Sciatic nerve (tissue), 1 donor: Measurements from ENCODE around the gene PMS1.

DNA sequence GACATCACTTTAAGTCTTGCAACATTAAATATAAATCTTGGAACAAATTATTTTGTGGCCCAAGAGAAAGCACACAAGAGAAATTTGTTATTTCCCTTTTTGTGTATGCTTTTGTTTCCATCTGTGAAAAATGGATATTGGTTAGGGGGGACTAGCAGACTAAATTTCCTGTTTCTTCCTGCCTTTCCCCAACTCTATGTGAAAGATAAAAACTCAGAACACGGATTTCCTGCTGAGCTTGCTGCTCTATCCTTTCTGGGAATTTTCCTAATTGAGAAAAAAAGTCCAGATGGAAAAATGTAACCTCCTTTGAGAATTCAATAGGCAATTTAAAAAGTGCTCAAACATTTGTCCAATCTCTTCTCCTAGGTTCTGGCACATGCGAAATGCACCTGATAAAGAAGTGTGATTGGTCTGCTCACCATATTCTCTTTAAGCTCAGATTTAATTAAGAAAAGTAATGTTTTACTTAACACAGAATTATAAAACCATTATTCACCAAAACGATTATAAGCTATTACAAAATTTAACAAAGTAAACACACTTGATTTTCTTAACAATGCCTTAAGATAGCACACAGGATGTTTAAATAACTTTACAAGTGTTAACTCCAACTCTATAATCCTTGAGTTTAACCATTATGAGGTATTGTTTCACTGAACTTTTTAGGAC, 21.2 kb upstream of the TFPI start:
- PRO-cap: no peak

DNA sequence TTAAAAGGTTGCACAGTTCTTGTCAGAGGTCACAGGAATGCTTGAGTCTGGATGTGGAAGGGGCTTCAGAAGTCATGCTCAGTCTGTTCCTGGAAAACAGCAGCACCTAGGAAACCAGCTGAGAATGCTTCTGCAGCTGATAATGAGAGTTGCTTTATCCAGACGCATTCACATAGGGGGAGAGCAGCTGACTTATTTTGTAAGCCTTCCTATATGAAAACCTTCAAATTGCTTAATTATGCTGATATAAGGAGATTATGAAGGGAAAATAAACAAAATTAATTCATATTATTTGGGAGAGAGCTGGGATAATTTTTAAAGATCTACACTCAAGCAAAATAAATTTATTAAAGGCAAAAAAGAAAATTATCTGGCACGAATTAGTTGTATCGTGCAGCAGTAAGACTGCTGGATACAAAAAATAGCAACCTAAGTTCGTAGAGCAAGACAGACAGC, 235.6 kb downstream of the GULP1 start:
- PRO-cap: no peak

GRCh38 chr2:188975566-188976113, 1.5 kb downstream of the COL3A1 start:
- PRO-cap: bidirectional peak, plus-strand start at chr2:188975995, minus-strand start at chr2:188975754

DNA sequence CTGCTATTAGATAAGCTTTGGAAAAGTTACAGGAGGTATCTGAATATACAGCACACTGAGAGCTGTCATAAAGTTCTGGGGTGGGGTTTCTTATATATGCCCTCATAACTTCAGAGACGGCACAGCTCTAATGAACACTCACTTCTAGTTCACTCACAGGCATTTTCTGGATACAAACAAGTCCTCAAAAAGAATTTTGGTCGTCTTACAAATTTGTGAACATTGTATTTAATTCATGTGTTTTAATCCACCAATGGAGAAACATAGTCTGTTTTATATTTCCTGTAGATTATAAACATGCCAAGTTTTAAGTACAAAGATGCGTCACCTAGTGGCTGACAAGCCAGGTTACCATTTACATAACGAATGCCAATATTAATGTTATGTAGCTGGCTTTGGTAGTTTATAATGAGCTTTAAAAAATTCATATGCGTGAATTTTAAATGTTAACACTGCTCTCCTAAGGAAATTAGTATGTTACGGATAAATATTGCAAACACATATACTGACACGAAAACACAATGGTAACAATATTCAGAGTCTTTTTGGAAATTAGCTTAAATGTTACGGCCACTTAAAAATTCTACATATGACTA, 2.5 kb downstream of the COL3A1 start:
- PRO-cap: no peak

DNA sequence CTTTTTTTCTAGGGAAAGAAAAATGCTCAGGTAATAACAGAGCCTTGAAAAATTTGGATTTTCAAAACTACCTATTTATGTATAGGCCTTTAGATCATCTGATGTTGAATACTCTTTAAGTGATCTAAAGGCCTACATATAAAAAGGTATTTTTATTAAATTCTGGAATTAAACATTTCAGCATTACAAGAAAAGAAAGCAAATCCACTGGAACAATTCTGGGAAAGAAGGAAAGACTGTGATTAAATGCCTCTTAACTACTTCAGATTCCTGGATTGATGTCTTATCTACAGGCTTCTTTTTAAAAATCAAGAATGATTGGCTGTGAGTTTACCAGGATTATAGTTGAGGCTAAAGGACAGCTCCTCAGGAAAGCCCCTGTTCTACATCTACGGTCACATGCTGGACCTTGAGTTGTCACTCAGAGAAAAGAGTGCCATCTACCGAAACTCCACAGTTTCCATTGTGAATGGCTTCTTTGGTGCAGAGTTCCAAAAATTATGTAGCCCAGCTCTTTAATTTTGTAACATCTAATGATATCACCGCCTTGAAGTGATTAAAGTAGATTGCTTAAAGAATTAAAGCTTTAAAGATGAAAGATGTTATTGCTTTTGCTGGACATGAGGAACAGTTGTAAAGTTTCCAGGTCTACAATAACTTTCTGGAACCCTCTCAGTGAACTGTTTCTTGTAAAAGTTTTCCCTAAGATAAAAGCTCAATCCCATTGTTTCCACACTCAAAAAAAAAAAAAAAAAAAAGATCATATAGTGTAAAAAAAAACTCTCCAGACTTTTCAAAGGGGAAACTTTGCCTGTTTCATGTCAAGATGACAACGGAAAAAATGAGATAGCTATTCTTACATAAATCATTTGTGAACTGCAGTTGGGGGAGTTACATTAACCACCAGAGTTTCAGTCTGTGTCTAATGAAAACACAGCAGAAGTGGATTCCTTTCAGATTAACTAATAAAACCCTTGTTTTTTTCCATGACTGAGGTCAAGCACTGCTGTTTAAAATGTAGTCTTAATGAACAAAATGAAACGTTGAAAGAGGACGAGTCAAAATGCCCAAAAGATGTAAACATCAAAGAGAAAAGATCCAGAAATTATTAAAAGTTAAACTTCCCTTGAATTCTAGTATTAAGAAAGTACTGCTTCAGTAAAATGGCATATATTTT, 4.2 kb downstream of the COL3A1 start:
- PRO-cap: unidirectional peak, plus-strand start at position 456 of the sequence

GRCh38 chr2:189010125-189010538, 36.0 kb downstream of the COL3A1 start:
- PRO-cap: no peak

GRCh38 chr2:189178537-189179008, 988 bp downstream of the COL5A2 start:
- PRO-cap: no peak

DNA sequence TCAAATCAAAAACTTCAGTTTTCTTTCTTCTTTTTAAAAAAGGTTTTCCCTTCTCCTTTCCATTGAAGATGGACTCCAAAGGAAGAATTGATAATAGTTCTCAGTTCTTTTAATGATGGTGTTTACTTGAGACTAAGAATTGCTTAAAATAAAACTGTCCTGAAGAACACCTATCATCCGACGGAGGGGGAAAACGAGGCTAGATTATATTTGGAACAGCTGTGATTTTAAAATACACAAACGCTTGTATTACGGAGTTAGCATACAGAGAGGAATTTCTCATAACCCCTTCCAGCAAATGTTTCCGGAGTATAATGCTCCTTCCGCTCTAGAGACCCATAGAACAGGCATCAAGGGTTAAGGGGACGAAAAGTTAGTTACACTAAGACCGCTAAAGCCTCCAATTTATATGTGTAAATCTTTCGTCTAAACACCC, 888 bp downstream of the ORMDL1 start:
- PRO-cap: no peak

DNA sequence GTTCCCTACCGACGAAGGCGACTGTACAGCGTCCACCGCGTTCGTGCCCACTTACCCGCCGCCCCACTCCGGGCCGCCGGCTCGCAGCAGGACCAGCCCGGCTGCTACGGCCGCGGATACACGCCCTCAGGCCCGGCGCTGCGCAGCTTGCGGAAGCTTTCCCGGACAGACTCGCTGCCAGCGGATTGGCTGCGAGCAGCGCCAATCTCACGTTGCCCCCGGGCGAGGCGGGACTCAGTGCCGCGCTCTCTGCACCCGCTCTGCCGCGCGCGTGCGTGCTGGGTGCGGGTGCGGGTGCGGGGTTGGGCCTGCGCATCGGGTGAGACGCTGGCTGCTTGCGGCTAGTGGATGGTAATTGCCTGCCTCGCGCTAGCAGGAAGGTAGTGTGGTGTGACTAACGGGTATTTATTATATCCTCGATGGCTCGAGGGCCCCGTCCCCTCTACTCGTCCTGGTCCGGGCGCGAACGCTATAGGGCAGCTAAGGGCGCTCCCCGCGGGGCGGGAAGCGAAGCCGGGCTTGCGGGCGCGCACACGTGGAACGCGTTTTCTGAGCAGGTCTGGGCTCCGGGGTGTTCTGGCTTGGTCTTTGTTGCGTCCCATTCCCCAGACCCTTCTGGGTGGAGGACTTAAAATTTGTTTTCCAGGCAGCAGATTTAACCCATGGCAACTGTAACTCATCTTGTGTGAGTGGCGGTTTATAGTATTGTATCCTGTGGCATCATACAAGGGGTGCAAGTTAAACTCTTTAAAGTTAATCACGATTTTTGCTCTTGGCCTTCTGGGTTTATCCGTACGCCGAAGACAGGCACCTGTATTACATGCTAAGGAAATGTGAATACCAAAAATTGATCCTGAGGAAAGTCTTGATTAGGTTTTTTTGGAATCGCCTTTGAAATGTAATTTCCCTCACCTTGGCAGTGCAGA, at the start of gene PMS1:
Gene PMS1, plus strand, starts transcription at position 237 of the 926 bp plus-strand sequence.
- PRO-cap: bidirectional peak, plus-strand start at position 291 of the sequence, minus-strand start at position 103 of the sequence

DNA sequence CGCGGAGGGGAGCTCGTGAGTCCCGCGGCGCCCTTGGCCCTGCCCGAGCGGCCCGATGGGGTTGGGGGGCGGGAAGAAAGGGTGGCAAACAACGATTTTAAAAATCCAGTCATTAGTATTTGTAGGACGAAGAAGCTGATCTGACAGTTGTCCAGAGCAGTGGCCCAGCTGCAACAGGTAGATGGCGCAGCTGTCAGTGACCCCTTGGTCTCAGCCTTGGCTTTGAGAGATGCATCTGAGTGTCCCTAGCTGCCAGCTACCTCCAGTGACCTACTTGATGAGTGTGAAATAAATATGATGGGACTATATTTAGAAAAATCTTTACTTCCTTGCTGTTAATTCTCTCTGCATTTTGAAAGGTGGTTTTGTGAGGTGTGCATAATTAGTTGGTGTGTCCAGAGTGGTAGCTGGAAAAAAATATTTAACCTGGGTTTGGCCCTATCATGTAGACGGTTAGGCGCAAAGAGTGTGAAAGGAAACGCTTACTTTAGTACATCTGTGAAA, 867 bp downstream of the INPP1 start:
- PRO-cap: bidirectional peak, plus-strand start at position 146 of the sequence, minus-strand start at position 57 of the sequence

DNA sequence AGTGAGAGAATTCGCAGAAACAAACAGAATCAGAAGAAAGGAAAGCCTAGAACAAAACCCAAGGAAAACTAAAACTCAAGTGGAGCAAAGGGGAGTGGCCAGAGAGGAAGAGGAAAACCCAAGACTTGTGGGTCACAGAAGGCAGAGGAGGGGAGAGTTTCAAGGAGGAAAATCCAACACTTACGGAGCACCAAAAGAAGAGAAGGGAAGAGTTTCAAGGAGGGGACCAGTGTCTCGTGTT, 1.5 kb upstream of the MFSD6 start:
- PRO-cap: unidirectional peak, plus-strand start at position 144 of the sequence

DNA sequence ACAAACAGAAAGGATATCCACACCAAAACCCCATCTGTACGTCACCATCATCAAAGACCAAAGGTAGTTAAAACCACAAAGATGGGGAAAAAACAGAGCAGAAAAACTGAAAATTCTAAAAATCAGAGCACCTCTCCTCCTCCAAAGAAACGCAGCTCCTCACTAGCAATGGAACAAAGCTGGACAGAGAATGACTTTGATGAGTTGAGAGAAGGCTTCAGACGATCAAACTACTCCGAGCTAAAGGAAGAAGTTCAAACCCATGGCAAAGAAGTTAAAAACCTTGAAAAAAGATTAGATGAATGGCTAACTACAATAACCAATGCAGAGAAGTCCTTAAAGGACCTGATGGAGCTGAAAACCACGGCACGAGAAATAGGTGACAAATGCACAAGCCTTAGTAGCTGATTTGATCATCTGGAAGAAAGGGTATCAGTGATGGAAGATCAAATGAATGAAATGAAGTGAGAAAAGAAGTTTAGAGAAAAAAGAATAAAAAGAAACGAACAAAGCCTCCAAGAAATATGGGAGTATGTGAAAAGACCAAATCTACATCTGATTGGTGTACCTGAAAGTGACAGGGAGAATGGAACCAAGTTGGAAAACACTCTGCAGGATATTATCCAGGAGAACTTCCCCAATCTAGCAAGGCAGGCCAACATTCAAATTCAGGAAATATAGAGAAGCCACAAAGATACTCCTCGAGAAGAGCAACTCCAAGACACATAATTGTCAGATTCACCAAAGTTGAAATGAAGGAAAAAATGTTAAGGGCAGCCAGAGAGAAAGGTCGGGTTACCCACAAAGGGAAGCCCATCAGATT, 62.3 kb downstream of the NEMP2 start:
- PRO-cap: no peak

GRCh38 chr2:190510022-190510429, 24.5 kb downstream of the NEMP2 start:
- PRO-cap: no peak

DNA sequence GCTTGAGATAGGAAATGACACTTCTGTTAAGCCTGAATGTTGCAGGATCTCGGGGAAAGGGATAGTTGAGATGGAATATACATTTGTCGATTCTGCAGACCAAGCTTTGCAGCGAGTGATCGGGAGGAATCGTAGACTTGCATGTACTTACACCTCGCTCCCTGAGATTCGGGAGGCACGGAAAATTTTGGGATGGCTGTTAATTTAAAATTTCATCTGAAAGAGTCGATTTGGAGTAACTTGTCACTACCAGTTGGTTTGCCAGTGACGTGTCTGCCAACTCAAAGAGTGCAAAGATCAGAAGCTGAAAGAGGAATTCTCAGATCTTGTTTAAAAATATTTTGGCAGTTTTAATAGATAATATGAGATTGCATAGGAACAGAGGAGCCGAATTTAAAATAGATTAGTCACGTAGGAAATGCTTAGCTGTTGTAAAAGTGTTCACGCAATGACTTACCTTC, 1.2 kb downstream of the NAB1 start:
- PRO-cap: no peak

GRCh38 chr2:190809419-190809780, 71.2 kb upstream of the GLS start:
- PRO-cap: no peak

- PRO-cap: no peak
Observed at GRCh38 chr2:190904975-190905551, 24.4 kb downstream of the GLS start.

DNA sequence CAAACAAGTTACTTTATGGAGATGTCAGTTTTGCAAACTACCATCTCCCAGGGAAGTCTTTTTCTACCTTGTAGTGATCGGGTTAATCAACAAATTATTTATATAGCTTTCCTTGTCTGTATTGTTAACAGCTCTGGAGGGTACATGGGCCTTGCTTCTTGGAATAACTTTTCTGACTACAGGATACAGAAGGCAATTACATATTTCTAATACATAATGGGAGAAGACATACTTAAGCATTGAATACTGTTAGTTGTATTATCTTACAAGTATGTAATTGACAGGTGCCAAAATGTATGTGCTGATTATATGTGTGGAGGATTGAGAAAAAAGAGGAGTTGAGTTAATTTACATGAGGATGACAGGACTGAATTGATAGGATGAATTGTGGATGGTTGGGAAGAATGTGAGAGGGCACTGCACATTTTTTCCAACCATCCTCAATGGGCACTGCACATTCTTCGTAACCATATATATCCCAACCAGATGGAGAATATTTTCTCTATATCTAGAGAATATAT, 27.1 kb downstream of the GLS start:
- PRO-cap: no peak

- PRO-cap: no peak
Observed at GRCh38 chr2:190920555-190921388, 40.2 kb downstream of the GLS start.

GRCh38 chr2:190942926-190943564, 62.4 kb downstream of the GLS start:
- PRO-cap: no peak

- PRO-cap: no peak
Observed at GRCh38 chr2:190950545-190951739, 63.0 kb downstream of the STAT1 start.